HepG2 (cell line): ENCODE measurements around a stretch of chr14.

GRCh38 chr14:75223649-75224176, 47.3 kb upstream of the TMED10 start:
- RRBS, 2 experiments, result no CpG with 5 or more reads among the region's 5 CpGs
CAGE:
- cytosol, long polyA minus RNA, result no peak
- cytosol, long polyA plus RNA, result no peak
- long polyA plus RNA, result no peak
- nucleus, long polyA minus RNA, result no peak
- nucleus, long polyA plus RNA, result no peak

DNA sequence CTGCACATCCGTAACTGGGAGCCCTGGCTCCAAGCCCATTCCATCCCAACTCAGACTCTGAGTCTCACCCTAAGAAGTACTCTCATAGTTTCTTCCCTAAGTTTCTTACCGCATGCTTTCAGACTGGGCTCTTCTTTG, 1.5 kb downstream of the FOS start:
- RRBS, 2 experiments, result no CpG with 5 or more reads among the region's 2 CpGs
CAGE:
- cytosol, long polyA minus RNA, result no peak
- cytosol, long polyA plus RNA, result no peak
- long polyA plus RNA, result no peak
- nucleus, long polyA minus RNA, result no peak
- nucleus, long polyA plus RNA, result no peak

DNA sequence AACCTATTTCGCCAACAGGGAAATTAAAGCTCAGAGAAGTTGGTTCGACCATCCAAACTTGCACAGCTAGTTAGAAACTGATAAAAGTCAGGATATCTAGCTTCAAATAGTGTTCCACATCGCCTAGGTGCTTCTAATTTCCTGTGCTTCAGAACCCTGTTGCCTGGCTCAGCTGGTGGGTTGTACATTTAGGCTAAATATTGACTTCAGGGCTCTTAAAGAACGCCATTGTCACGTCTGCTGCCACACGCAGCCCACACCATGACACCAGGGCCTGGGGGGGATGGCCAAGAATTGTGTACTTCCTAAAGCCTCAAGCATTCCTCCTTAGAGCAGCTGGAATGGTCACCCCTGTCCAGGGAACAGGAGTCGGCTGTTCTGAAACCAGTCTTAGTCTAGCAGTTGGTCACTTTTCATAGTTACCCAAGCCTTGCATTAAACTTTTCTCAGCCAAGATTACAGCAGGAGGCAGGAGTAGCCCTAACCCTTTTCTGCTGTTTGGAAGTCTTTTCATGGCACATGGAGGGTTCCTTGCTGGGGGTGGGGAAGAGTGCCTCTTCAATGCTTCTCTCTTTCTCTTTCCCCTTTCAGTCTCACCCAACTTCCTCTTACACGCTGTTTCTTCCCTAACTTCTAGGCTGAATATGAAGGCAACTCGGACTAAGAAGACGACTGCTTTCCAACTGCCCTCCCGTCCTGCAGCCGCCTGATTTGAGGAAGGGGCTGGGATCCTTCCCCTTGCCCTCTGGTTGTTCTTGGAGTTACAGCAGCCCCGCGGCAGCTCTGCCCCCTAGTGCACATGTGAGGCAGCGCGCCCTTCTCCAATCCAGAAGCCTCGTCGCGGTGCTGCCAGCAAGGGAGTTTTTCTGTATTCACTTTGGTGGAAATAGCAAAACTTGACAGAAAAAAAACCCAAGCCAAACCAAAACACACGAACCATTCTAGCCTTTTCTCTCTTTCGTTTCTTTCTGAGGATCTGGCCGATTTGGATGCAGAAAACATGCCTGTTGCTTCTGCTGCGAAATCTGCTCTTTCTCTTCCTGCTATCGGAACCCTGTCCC, 17.2 kb downstream of the FOS start:
- RRBS, 2 experiments, result no CpG with 5 or more reads among the region's 24 CpGs
CAGE:
- cytosol, long polyA minus RNA, result no peak
- cytosol, long polyA plus RNA, result no peak
- long polyA plus RNA, result no peak
- nucleus, long polyA minus RNA, result no peak
- nucleus, long polyA plus RNA, result no peak

- RRBS, 2 experiments, result no CpG with 5 or more reads among the region's 4 CpGs
CAGE:
- cytosol, long polyA minus RNA, result no peak
- cytosol, long polyA plus RNA, result no peak
- long polyA plus RNA, result no peak
- nucleus, long polyA minus RNA, result no peak
- nucleus, long polyA plus RNA, result no peak
These were observed 36.5 kb downstream of the FOS start for GRCh38 chr14:75315130-75315540.

DNA sequence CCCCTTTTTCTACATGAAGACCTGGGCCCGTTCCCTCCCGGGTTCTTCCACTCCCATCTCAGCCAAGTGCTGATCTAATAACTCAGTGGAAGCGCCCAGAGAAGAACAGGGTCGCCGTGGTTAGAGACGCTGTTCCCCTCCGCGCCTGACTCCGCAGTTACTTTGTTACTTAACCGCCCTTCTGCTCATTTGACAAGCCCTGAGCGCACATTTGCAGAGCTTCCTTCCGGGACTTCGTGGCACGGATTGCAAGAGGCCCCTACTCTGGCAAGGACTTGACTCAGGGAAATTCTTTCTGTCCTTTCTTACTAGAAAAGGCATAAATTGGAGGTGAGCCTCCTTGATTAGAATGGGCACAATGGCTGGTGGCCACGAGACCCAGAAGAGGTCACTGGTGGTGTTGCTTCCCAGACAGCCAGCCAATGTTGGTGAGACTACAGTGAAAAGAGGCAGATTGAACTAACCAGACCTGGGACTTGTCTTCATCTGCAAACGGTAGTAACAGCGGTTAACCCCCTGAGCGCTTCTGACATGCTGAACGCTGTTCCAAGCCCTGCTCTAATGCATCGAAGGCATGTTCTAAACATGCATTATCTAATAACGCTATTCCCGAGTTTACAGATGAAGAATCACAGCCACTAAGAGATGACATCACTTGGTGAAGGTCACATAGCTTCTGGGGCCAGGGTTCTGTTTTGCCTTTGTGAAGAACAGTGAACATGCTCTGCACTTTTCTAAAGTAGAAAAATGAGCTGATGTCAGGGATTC, 55.7 kb downstream of the FOS start:
- RRBS, 2 experiments, result no CpG with 5 or more reads among the region's 22 CpGs
CAGE:
- cytosol, long polyA minus RNA, result no peak
- cytosol, long polyA plus RNA, result no peak
- long polyA plus RNA, result no peak
- nucleus, long polyA minus RNA, result no peak
- nucleus, long polyA plus RNA, result no peak

GRCh38 chr14:75461217-75461883, 33.5 kb downstream of the JDP2 start:
- RRBS, 2 experiments, result 97% methylated on average over 5 of the region's 13 CpGs; no CpG with 5 or more reads in 1 of the 2 experiments
CAGE:
- cytosol, long polyA minus RNA, result no peak
- cytosol, long polyA plus RNA, result no peak
- long polyA plus RNA, result no peak
- nucleus, long polyA minus RNA, result no peak
- nucleus, long polyA plus RNA, result no peak

- RRBS, 2 experiments, result no CpG with 5 or more reads among the region's 8 CpGs
CAGE:
- cytosol, long polyA minus RNA, result no peak
- cytosol, long polyA plus RNA, result no peak
- long polyA plus RNA, result no peak
- nucleus, long polyA minus RNA, result no peak
- nucleus, long polyA plus RNA, result no peak
These were observed 36.7 kb downstream of the FLVCR2 start for GRCh38 chr14:75615035-75615623.

GRCh38 chr14:75619595-75619905, 41.1 kb downstream of the ERG28 start:
- RRBS, 2 experiments, result no CpG with 5 or more reads among the region's 1 CpG
CAGE:
- cytosol, long polyA minus RNA, result no peak
- cytosol, long polyA plus RNA, result no peak
- long polyA plus RNA, result no peak
- nucleus, long polyA minus RNA, result no peak
- nucleus, long polyA plus RNA, result no peak

DNA sequence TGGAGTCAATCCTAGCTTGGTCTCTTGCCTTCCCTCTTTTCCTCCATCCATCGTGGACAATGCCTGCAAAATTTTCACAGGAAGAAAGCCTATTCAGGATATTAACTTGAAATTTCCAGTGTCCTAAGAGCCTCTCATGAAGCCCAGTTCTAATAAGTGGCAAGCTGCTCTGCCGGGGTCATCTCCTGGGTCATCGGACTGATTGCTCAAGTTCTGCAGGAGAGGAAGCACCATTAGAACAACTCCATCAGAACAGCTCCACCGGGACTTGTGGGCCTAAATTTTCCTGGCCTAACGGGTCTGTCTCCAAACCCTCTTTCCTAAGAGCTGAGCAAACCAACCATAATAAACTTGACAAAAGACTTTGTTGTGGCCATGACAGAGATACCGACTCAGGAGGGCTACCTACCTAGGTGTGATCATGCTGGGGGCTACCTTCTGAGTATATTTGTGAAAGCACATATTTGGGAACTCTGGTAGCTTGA, 13.9 kb downstream of the ERG28 start:
- RRBS, 2 experiments, result 24 to 27% methylated on average over 3 of the region's 6 CpGs
CAGE:
- cytosol, long polyA minus RNA, result no peak
- cytosol, long polyA plus RNA, result no peak
- long polyA plus RNA, result no peak
- nucleus, long polyA minus RNA, result no peak
- nucleus, long polyA plus RNA, result no peak

DNA sequence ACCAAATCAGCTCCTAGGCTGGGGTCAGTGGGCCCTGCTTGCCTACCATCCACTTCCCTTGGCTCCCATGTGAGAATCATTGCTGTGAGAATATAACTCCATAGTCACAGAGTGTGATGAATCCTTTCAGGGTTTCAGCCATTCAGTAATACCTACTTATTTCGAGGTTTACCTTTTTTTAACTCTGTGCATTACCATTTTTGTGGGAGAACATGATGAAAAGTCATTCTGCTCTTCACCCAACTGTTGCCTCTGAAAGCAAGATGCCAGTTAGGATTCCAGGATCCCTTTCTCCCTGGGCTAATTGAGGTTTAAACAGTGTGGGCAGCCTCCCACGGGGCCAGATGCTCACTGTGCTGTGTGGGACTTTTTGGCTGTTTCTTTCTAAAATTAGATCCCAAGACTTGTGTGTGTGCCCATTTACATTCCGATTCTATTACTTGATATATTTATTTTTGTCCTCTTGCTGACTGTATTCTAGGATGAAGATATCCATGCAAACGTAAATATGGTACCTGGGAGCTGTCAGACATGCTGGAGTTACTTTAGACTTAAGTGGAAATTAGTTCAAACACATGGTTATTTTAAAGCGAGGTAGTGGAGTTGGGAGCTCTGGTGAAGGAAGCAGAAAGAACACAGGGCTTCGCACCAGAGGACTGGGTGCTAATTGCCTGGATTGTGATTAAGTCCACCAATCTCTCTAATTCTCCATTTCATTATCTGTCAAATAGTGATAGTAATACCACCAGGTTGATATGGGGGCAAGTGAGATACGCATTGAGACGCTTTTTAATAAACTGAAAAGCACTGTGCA, 6.2 kb downstream of the IFT43 start:
- RRBS, 2 experiments, result no CpG with 5 or more reads among the region's 8 CpGs
CAGE:
- cytosol, long polyA minus RNA, result no peak
- cytosol, long polyA plus RNA, result no peak
- long polyA plus RNA, result no peak
- nucleus, long polyA minus RNA, result no peak
- nucleus, long polyA plus RNA, result no peak

- RRBS, 2 experiments, result no CpG with 5 or more reads among the region's 6 CpGs
CAGE:
- cytosol, long polyA minus RNA, result no peak
- cytosol, long polyA plus RNA, result no peak
- long polyA plus RNA, result no peak
- nucleus, long polyA minus RNA, result no peak
- nucleus, long polyA plus RNA, result no peak
These were observed 12.5 kb downstream of the IFT43 start for GRCh38 chr14:75997905-75998619.

- RRBS, 2 experiments, result no CpG with 5 or more reads among the region's 6 CpGs
CAGE:
- cytosol, long polyA minus RNA, result no peak
- cytosol, long polyA plus RNA, result no peak
- long polyA plus RNA, result no peak
- nucleus, long polyA minus RNA, result no peak
- nucleus, long polyA plus RNA, result no peak
These were observed 139.6 kb downstream of the ESRRB start for GRCh38 chr14:76515561-76515942.

- RRBS, 2 experiments, result no CpG with 5 or more reads among the region's 13 CpGs
CAGE:
- cytosol, long polyA minus RNA, result no peak
- cytosol, long polyA plus RNA, result no peak
- long polyA plus RNA, result no peak
- nucleus, long polyA minus RNA, result no peak
- nucleus, long polyA plus RNA, result no peak
These were observed 45.9 kb upstream of the VASH1 start for GRCh38 chr14:76715056-76715983.

DNA sequence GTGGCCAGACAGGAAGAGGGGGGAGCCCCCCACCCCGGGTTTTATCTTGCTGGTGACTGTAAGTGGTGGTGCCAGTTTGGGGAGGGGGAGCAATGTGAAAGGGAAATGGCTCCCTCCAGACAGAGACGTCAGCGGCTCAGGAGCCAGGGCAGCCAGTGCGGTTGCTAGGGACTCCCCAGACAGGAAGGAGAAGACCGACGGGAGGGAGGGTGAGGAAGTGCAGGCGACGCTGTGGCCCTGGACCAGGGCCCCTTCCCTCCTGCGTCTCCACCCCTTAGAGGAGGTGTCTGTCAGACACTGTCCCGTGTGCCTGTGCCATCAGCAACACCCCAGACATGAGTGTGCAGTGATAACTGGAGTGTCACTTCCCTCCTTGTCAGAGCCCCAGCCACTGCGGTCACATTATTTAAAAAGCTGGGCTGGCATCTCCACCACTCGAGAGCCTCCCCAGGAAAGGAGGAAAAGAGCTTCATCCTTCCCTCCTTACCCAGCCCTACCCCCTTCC, 7.0 kb downstream of the VASH1 start:
- RRBS, 2 experiments, result no CpG with 5 or more reads among the region's 12 CpGs
CAGE:
- cytosol, long polyA minus RNA, result no peak
- cytosol, long polyA plus RNA, result no peak
- long polyA plus RNA, result no peak
- nucleus, long polyA minus RNA, result no peak
- nucleus, long polyA plus RNA, result no peak

GRCh38 chr14:76774389-76774963, 13.2 kb downstream of the VASH1 start:
- RRBS, 2 experiments, result no CpG with 5 or more reads among the region's 11 CpGs
CAGE:
- cytosol, long polyA minus RNA, result no peak
- cytosol, long polyA plus RNA, result no peak
- long polyA plus RNA, result no peak
- nucleus, long polyA minus RNA, result no peak
- nucleus, long polyA plus RNA, result no peak

- RRBS, 2 experiments, result no CpG with 5 or more reads among the region's 12 CpGs
CAGE:
- cytosol, long polyA minus RNA, result no peak
- cytosol, long polyA plus RNA, result no peak
- long polyA plus RNA, result no peak
- nucleus, long polyA minus RNA, result no peak
- nucleus, long polyA plus RNA, result no peak
These were observed 16.5 kb downstream of the VASH1 start for GRCh38 chr14:76777632-76778228.

GRCh38 chr14:76959179-76959825, 69.2 kb downstream of the IRF2BPL start:
- RRBS, 2 experiments, result no CpG with 5 or more reads among the region's 7 CpGs
CAGE:
- cytosol, long polyA minus RNA, result no peak
- cytosol, long polyA plus RNA, result no peak
- long polyA plus RNA, result no peak
- nucleus, long polyA minus RNA, result no peak
- nucleus, long polyA plus RNA, result no peak

DNA sequence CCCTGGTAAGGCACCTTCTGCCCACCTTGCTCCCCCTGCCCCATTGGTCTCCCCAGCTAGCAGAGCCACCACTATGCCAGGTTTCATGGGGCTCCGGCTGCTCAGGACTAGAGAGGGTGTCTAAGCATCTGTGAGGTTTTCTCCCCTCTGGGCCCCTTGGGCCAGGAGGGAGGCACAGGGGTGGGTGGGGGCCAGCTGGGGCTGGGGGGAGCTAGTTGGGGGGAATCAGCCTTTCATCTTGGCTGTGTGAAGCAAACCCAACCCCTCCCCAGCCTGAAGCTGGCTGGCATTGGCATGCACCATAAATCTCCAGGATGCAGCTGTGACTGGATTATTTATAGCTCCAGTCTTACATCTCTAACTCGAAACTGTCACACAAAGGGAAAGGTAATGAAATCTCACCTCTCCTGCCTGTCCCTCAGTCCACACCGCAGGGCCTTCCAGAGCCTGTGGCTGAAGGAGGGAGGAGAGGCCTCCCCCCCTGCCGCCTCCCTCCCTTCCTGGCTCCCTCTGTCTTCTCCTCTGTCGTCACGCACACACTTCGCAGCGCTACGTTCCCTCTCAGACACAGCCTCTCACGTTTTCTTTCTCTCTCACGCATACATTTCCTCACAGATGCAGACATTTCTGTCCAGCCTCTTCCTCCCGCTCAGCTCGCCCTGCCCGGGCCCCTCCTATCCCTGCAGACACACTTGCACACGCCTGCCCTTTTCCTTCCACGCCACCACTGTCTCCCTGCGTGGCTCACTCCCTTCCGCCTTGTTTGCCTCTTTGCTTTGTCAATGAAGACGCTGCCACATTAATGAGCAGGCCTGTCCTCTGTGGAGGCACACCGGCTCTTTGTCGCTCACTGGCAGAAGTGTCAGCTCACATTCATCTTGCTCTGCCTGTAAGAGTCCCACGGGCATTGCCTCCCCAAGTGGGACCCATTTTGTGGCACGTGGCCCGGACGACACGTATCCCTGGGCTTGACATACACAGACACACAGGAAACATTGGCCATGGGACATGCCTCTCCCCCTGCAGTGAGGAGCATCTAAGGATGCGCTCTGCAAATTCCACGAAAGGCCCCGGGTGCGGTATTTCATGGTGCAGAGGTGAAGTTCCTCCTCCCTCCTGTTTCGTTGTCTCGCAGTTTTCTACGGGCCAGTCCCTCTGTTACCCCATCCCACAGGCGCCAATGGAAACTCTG, 28.0 kb downstream of the IRF2BPL start:
- RRBS, 2 experiments, result 41% methylated on average over 2 to 7 of the region's 34 CpGs
CAGE:
- cytosol, long polyA minus RNA, result no peak
- cytosol, long polyA plus RNA, result no peak
- long polyA plus RNA, result no peak
- nucleus, long polyA minus RNA, result no peak
- nucleus, long polyA plus RNA, result no peak

DNA sequence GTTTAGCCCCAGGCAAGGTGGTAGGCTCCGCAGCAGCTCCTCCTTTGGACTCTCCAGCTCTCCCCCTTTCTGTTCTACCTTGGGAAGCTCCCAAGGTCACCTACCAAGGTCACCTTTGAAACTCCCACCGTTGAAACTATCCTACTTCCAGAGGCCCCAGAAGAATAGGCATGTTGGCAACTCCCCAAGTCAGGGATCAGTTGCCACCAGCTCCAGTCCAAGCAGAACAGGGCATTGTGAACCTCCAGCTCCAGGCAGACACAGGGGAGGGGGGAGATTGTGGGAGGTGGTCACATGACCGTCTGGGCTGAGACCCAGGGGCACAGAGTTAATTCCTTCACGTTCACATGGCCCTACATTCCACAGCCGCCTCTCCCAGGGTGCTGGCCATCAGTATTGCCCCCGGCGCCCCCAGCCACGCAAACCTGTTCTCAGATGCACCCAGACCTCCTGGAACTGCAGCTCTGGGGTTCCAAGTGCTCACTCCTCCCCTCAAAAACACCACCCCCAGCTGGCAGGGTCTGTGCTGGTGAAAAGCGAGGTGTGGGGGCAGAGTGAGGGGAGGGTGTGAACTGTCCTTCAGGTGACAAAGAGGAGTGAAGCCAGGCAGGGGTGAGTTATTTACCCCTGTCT, 14.3 kb downstream of the IRF2BPL start:
- RRBS, 2 experiments, result no CpG with 5 or more reads among the region's 9 CpGs
CAGE:
- cytosol, long polyA minus RNA, result no peak
- cytosol, long polyA plus RNA, result no peak
- long polyA plus RNA, result no peak
- nucleus, long polyA minus RNA, result no peak
- nucleus, long polyA plus RNA, result no peak

DNA sequence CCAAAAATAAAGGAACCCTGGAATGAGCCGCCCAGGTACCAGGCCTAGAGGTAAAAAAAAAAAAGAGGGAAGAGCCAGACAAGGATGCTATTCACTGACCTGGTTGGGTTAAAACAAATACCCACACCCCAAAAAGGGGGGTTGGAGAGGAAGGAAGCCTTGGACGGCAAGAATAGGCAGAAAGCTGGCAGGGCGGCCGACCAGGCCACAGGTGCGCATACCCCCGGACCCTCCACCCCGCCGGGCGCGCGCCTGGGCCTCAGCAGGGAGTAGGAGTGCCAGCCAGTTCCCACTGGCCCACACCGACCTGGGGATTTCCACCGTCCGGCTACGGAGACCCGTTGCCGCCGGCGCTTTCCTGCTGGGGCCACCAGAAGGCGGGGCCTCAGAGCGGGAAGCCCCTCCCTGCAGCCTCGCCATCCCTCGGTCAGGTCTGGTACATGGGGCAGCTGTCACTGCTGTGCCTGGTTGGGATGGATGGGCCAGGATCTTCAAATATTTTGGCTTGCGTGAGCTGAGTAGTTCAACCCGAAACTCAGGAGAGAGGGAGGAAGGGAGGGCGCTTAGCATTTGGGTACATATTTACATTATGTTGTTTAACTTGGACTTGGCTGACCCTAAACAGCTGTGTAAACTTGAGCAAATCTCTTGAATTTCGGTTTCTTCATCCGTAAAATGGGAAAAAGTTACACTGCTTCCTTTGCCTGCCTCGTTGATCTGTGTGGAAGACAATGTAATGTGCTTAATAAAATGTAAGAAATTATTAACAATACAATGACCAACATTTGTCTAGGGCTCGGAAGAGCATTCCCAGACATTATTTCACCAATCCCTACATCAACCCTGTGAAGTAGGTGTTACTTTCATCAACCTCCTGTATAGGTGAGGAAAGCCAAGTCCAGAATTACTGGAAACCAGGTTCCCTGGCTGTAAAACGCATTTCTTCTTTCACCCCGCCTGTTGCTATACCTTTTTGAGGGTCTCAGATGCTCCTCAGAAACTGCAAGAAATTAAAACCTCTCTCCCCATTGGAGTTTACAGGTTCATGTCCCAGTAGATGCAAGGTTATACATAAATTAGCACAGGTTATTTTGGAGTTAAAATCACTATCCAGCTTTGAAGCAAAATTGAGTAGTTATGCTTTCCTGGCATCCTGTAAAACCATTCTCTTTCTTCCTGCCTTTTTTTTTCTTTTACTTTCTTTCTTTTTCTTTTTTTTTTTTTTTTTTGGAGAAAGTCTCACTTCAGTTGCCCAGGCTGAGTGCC, 5.7 kb upstream of the IRF2BPL start:
- RRBS, 2 experiments, result under 1% methylated on average over 7 of the region's 32 CpGs
CAGE:
- cytosol, long polyA minus RNA, result no peak
- cytosol, long polyA plus RNA, result no peak
- long polyA plus RNA, result no peak
- nucleus, long polyA minus RNA, result no peak
- nucleus, long polyA plus RNA, result no peak